Bronchus fibroblast of lung (primary cell): ENCODE data around the genes NHLRC4, WFIKKN1 and STUB1.

- RAMPAGE, long total RNA = no peak
Measured at GRCh38 chr16:25920-26339, 27.5 kb downstream of the POLR3K start.

GRCh38 chr16:64605-65077, 7.8 kb downstream of the RHBDF1 start:
- RAMPAGE, long total RNA = no peak

GRCh38 chr16:122585-123054, 15.9 kb downstream of the NPRL3 start:
- RAMPAGE, long total RNA = no peak

- RAMPAGE, long total RNA = no peak
Measured at GRCh38 chr16:260980-261764, 14.6 kb downstream of the RGS11 start.

GRCh38 chr16:396182-396601, 807 bp upstream of the NME4 start:
- RAMPAGE, long total RNA = no peak

- RAMPAGE, long total RNA = no peak
Measured at GRCh38 chr16:424605-424810, 941 bp upstream of the RAB11FIP3 start.

- RAMPAGE, long total RNA = no peak
Measured at GRCh38 chr16:426102-426306, 555 bp downstream of the RAB11FIP3 start.

- RAMPAGE, long total RNA = no peak
Measured at GRCh38 chr16:518819-519289, 8.7 kb upstream of the CAPN15 start.

GRCh38 chr16:523999-524724, 3.4 kb upstream of the CAPN15 start:
- RAMPAGE, long total RNA = no peak

- RAMPAGE, long total RNA = no peak
Measured at GRCh38 chr16:566526-567652, at the start of gene NHLRC4. Gene NHLRC4, plus strand, starts transcription at chr16:567005.

DNA sequence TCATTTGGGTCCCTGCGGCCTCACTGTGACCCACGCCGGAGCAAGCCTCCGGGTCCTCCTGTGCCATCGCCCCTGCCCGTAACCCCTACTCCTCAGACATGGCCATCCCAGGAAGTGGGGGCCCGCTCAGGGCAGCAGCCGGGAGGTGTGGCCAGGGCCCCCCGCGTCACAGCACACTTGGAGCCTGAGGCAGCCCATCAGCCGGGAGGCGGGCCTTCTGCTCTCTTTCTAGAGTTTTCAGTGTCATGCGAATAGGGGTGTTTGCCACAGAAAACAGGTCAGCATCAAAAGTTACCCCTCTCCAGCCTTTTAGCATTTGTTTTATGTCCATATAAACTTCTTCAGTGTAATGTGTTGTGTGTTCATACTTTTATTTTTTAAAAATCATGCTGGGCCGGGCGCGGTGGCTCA, 7.8 kb upstream of the WFIKKN1 start:
- RAMPAGE, long total RNA = no peak

- RAMPAGE, long total RNA = no peak
Measured at GRCh38 chr16:626787-627363, 3.9 kb upstream of the WFIKKN1 start.

DNA sequence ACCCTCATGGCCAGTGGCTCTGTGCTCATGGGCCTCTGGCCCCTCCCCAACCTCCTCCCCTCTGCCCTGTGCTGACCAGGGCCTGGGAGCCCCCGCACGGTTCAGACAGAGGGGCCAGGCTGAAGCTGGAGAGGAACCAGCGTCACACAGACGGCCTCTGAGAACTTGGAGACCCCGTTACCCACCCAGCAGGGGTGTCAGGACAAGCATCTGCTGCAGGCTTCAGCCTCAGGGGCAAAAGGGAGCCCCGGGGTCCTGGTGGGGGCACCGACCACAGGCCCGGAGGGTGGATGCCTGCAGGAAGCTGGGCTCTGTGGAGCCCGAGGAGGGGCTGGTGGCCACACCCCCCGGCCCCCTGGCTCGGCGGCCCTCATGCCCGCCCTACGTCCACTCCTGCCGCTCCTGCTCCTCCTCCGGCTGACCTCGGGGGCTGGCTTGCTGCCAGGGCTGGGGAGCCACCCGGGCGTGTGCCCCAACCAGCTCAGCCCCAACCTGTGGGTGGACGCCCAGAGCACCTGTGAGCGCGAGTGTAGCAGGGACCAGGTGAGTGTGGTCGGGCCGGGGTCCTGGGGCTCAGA, at the start of gene WFIKKN1:
Gene WFIKKN1, plus strand, starts transcription at position 104 of the 578 bp plus-strand sequence.
- RAMPAGE, long total RNA = no peak

GRCh38 chr16:669987-670517, 2.1 kb downstream of the RHOT2 start:
- RAMPAGE, long total RNA = no peak

GRCh38 chr16:679943-680931, at the start of gene STUB1:
Gene STUB1, plus strand, starts transcription at chr16:680410.
- RAMPAGE, long total RNA = no peak

GRCh38 chr16:721239-722084, 516 bp downstream of the ANTKMT start:
- RAMPAGE, long total RNA = no peak

- RAMPAGE, long total RNA = no peak
Measured at GRCh38 chr16:751761-752271, 8.7 kb upstream of the MSLN start.

GRCh38 chr16:807715-808246, 7.2 kb upstream of the GNG13 start:
- RAMPAGE, long total RNA = no peak

- RAMPAGE, long total RNA = no peak
Measured at GRCh38 chr16:863616-864301, 63.2 kb upstream of the GNG13 start.

DNA sequence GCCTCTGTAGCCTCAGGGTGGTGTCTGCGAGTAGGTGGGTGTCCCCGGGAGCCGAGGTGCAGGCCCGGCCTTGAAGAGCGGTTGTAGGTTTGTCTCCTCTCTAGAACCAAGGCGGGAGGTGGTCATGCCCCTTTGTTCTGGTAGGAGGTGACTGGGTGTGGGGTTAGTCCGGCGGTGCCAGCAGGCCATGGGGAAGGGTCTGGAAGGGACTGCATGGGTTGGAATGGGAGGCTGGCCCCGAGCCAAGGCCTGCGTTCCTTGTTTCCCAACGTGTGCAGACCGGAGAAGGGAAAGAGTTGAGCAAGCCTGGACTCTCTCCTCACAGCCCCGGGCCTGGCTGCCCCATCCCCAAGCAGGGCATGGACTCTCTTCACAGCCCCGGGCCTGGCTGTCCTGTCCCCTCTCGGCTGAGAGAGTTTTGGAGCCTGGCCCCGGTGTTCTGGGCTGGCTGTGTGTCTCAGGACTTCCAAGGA, 2.4 kb downstream of the CACNA1H start:
- RAMPAGE, long total RNA = no peak